Endometrial microvascular endothelial cells (primary cell): ENCODE data around the genes ZP3 and CCDC146.

DNA sequence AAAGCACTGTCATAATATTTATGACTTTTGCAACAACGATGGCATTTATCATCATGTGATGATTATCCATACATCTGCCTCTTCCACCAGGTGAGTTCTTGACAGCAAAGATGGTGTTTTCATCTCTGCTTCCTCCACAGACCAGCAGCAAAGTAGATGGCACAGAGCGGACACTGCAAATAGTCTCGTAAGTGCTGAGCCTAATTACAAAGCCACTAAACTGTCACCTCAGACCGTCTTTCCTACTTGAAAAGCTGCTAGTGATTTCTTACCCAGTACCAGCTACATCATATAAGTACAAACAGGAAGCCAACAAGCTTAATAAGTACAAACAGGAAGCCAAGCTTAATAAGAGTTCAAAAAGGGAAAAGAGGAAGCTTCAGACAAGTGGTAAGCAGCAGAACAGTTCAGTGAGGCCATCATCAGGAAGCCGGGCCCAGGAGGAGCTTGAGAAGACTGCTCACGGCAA lies 32.1 kb downstream of the TRIM73 start:
- RAMPAGE, long total RNA: no peak

GRCh38 chr7:75440486-75440884 lies 45.1 kb downstream of the TRIM73 start:
- RAMPAGE, long total RNA: no peak

DNA sequence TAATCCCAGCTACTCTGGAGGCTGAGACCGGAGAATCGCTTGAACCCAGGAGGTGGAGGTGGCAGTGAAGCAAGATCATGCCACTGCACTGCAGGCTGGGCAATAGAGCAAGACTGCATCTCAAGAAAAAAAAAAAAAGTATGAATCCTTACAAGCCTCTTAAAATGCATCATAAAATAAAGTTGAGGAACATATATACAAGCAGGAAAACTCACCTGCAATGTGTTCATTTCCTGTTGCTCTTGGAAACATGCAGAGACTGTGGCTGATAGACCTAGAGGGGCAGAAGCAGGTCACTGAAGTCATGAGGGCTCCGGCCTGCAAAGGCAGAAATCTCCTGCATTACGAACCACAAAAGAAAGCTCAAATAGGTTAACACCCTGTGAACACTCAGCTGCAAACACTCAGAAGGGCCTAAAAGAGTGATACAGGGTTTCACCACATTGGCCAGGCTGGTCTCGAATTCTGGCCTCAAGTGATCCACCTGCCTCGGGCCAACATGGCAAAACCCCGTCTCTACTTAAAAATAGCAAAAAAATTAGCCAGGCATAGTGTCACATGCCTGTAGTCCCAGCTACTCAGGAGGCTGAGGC lies 33.7 kb downstream of the SPDYE5 start:
- RAMPAGE, long total RNA: no peak

DNA sequence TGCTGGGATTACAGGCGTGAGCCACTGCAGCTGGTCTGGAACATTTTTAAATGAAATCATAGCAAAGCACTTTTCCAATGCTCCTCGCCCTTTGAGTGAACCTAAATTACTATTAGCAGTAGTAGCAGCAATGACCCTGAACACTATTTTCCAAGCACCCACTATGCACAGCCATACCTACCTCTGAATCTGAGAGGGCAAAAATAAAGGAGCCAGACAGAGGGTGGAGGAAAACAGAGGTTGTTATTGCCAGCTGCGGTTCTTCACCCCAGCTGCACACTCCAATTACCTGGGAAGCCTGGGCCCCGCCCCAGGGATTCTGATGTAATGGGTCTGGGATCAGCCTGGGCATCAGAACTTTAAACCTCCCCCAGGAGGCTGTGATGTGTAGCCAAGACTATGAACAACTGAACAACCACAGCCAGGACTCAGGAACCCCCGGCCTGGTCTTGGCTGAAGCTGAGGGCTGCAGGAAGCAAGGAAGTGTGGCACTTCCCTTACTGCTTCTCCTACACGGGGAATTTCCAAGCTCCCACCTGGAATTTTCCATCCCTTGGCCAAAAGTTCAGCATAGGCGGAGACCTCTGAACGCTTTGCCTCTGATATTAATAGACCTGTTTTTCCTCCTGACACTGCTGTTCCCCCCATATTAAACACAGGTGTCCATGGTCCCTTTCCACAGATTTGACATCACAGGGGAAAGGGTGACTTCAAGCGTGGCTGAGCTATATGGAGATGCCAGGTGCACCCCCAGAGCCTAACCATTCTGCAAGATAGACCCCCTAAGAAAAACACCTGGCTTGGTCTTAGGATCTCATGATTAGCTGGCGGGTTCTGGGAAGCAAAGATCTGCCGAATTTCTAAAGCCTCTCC lies 89.2 kb downstream of the HIP1 start:
- RAMPAGE, long total RNA: no peak

GRCh38 chr7:75695103-75695302 lies 43.7 kb downstream of the HIP1 start:
- RAMPAGE, long total RNA: no peak

DNA sequence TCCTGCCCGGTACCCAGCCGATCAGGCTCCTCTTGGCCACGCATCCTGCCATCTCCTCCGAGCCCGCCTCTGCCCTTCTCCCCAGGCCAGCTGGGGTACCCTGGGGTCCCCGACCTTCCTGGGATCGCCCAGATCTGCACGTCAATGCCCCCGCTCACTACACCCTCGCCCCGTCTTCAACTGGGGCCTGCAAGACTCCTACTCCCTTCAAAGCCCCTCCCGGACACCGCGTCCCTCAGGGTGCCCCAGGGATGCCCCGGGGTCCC lies 283 bp downstream of the HIP1 start:
- RAMPAGE, long total RNA: no peak

DNA sequence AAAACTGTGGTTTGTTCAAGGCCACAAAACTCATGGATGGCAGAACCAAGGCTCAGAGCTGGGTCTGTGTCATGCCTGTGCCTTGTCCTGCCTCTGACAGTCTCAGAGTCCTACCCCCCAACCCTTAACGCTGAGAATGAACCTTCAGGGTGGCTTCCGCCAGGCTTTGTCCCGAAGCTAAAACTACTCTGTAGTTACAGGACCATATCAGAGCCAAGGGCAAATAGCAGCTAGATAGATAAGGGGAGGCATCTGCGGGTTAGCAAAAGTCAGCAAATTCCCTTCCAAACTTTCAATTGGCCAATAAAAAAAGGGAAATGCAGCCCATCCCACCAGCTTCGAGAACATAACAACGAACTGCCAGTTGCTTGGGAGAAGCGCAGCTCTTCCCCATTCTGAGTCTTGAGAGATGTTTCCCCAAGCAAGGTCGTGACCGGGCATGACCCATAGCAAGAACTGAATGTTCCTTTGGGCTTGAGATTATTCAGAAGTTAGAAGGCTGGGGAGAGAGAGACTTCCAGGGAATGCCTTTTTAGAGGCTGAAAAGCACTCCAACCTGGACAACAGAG lies 17.7 kb downstream of the CCL24 start:
- RAMPAGE, long total RNA: no peak

DNA sequence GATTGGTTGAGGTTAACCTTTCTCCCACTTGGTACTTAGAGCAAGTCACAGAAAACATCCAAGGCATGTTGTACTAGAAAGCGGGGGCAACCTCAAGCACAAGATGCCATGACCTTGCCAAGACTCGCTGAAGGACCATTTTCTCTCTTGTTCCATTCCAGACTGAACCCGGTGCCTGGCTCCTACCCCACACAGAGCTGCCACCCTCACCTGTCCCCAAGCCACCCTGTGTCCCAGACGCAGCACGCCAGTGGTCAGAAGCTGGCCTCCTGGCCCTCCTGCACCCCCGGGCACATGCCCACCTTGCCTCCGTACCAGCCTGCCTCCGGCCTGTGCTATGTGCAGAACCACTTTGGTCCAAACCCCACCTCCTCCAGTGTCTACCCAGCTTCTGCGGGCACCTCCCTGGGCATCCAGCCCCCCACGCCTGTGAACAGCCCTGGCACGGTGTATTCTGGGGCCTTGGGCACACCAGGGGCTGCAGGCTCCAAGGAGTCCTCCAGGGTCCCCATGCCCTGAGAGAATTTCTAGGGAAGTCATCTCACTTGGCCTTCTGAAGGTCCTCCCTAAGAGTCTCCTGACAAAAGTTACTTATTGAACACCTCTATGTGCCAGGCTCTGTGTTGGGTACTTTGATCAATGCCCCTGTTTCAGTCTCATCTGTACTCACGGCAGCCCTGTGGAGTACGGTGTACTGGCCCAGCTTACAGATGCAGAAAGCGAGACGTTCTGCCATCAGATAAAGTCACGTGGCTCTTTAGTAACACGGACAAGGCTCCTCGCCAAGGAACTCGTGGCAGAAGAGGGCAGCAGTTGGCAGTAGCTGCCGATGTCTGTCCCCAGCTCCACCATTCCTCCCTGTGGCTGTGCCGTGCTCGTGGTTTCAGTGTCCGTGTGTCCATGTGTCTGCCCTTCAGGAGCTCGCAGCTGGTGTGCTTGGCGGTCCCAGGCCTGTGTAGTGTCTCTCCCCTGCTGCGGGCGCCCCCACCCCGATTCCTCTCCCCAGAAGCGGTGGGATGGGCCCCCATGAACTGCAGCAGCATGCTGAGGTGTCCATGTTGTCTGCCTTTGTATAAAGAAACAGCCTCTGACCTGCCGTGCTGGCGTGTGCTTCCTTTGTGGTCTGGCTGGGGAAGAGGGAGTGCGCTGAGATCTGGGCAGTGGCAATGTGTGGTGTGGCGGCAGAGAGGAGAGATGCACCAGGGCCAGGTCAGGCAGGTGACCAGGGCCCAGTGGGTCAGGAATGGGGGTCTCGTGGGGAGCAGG lies 9.4 kb downstream of the RHBDD2 start:
- RAMPAGE, long total RNA: no peak

DNA sequence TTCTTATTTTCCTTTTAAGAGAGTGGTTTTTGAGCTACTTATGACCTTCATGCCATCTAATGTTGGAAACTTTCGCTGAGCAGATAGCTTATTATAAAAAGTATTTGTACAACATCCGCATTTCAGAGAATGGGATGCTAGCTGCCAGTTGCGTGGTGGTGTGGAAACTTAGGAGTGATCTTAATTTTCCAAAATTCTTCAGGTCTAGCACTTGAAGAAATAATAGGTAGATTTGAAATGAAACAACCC lies 1.5 kb downstream of the POR start:
- RAMPAGE, long total RNA: no peak

- RAMPAGE, long total RNA: no peak
Observed at GRCh38 chr7:75945175-75945759, 30.3 kb downstream of the POR start.

GRCh38 chr7:76177932-76178722 lies 23.6 kb upstream of the SRRM3 start:
- RAMPAGE, long total RNA: no peak

DNA sequence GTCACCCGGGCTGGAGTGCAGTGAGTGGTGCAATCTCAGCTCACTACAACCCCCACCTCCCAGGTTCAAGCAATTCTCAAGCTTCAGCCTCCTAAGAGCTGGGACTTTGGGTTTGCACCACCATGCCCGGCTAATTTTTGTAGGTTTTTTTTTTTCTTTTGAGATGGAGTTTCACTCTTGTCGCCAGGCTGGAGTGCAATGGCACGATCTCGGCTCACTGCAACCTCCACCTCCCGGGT lies 10.1 kb upstream of the HSPB1 start:
- RAMPAGE, long total RNA: no peak

GRCh38 chr7:76397046-76398298 lies 12.0 kb downstream of the SSC4D start:
- RAMPAGE, long total RNA: no peak

DNA sequence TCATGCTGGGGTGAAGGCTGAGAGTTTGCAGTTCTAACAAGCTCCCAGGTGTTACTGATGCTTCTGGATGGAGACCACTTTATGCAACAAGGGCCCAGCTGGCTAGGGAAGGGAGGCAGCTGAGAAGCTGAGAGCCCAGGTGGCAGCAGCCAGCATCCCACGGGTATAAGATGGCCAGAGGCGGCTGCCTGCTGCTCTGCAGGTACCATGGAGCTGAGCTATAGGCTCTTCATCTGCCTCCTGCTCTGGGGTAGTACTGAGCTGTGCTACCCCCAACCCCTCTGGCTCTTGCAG lies at the start of gene ZP3:
TSS of gene ZP3 (plus strand) at position 193 of the 294 bp plus-strand sequence.
- RAMPAGE, long total RNA: no peak

GRCh38 chr7:76645011-76645759 lies 18.1 kb upstream of the POMZP3 start:
- RAMPAGE, long total RNA: no peak

- RAMPAGE, long total RNA: no peak
Observed at GRCh38 chr7:76728355-76729314, 101.6 kb upstream of the POMZP3 start.

DNA sequence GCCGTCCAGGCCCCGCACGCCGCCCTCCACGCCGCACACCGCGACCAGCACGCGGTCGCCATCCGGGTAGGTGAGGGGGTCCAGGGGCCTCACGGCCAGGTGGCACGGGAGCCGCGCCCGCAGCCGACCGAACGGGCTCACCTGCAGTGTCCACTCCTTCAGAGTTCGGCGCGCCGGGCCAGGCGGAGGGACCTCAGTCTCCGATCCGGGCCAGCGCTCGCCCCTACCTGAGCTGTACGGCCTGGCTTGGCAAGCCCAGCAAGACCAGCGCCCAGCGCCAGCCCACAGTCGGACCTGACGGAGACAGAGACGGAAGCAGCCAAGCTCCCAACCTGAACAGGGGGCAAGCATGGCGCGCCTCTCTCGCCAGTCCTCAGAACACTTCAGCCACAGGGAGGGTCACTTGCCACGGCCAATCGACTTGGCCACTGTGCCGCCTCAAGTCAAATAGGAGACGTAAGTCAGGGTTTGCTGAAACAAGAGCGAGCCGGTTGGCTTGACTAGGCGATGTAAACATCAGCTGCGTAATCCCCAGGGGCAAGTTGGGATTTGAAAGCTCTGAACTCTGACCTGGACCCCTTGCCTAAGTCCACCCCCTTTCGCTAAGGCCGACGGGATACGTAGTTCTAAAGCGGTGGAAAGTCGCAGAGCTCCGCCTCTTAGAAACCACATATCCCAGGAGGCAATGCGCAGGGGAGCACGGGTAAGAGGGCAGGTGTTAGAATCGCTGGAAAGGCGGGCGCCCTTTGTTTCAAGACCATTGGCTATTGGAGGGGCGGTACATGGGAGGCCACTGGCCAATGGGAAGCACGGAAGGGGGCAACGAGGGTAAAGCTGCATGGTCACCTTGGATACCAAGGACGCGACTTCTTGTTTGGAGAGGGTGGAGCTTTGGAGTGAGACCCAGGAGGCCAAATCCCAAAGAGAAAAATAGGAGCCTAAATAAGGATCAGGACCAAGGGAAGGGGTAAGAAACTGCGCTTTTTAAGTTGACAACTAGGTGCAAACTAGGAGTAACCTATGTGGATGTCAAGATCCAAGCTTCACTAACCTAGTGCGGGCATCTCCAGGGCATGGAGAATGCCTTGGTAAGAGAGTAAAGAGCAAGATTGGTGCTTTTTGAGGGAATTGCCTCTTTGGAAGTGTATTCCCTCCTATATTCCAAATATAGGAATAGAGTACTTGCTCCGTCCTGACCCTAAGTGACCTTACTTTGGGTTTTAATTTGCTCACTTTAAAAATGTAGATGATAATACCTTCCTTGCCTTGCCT lies at the start of gene CCDC146:
TSS of gene CCDC146 (plus strand) at position 850 of the 1,272 bp plus-strand sequence.
- RAMPAGE, long total RNA: no peak

- RAMPAGE, long total RNA: no peak
Observed at GRCh38 chr7:77202432-77203008, 2.9 kb upstream of the FGL2 start.

- RAMPAGE, long total RNA: no peak
Observed at GRCh38 chr7:77281856-77282932, 82.6 kb upstream of the FGL2 start.

DNA sequence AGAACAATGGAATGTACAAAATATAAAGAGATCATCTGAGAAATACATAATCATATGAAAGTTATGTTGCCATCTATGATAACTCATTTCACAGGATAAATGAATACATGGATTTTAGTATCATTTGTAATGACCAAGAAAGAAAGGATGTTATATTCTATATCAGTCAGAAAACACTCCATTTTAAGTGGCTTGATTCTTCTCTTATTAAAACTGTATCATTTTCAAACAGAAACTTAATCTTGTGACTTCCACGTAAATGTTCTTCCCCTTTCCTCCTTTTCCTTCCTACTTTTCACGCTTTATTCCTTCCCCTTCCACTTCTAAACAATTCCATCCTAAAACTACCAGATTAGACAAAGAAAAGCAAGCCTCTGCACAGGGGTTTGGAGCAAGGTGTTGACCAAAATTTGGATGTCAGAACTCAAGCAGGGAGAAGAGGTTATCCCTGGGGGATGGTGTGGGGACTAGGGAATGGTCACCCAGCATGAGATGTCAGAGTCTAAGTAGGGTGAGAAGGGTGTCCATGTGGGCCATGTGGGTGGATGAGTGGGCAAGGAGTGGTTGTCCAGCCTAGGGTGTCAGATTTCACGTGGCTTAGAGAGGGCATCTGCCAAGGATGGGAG lies 4.9 kb upstream of the GSAP start:
- RAMPAGE, long total RNA: no peak